ENCODE data around the genes CAPN14, NLRC4 and BIRC6.

DNA sequence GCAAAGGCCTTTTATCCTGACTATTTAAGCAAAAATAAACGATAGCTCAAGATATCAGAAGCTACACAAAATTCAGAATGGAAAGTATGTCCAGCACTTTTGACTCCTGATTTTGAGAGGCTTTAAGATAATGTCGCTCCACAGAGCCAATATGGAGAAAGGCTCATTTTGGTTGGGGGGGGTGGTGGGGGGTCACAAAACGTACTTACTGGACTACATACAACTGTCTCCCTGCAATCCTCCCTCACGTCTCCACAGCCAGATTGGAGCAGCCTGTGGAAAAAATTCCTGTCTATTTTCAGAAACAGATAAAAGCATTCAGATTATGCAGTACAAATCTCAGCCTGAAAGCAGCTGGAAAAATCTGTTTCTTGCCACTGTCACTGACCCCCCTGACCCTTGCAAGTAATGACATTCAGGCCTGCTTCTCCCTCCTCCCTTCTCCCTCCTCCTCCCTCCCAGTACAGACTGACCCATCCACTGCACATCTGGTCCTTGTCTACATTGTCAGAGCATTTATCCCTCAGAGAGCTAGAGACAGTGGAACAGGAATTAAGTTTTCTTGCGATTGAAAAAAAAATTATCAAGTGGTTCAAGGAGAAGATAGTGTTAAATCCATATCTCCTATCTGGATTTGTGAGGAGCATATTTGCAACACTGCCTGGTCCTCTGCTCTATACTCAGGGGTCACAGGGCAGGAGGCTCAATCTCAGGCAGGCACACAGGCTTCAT lies 34.7 kb upstream of the LCLAT1 start:
- PRO-cap = no peak
- RRBS = no CpG with 5 or more reads among the region's 5 CpGs

DNA sequence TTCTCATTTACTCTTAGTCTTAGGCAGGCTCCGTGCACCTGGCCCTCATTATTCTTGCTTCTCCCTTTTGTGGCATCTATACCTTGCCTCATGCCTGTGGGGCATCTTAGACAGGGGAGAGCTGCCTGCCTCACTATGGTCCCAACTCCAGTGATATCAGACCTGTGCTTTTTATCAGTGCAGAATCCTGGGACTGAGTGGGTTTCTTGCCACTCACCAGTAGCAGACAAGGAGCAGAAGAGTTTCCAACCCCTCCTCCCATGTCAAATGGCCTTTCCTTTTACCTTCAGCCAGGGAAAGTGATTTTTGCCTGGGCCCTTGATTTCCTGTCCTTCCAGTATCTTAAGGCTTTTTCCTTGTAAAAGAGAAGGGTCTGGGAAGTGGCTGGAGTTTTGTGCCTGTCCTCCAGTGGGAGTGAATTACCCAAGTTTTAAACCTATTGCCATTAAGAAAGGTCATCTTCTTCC lies 136.4 kb downstream of the CAPN13 start:
- PRO-cap = no peak
- RRBS = no CpG with 5 or more reads among the region's 1 CpG

- PRO-cap = no peak
- RRBS = 5% methylated on average over 2 of the region's 9 CpGs
These were observed 51.1 kb downstream of the CAPN13 start for GRCh38 chr2:30756076-30756657.

DNA sequence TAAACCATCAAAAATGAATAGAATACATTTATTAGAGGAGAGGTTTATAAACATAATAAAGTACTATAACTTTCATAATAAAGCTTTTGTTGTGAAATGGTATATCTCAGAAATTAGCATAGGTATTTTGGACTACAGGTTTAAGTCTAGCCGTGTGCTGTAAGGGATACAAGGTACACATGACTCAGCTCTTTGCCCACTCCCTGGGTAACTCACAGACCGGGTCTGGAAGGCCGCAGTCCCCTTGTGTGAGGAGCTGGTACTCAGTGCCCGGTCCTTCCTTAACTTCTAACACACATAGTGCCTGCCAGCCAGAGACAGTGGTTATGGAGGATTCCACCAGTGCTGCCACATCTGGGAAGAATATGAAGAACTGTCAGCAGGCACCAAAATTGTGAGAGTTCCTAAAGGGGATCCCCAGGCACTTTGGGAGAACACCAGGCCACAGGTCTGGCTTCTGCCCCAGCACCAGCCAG lies 29.2 kb downstream of the CAPN13 start:
- PRO-cap = no peak
- RRBS = 37% methylated on average over 3 of the region's 4 CpGs

- PRO-cap = no peak
- RRBS = no CpG with 5 or more reads among the region's 4 CpGs
These were observed at the start of gene CAPN14 for GRCh38 chr2:31217451-31217732. Gene CAPN14 (minus strand): TSS chr2:31217515.

GRCh38 chr2:31430092-31430470 lies 15.5 kb upstream of the XDH start:
- PRO-cap = no peak
- RRBS = no CpG with 5 or more reads among the region's 4 CpGs

DNA sequence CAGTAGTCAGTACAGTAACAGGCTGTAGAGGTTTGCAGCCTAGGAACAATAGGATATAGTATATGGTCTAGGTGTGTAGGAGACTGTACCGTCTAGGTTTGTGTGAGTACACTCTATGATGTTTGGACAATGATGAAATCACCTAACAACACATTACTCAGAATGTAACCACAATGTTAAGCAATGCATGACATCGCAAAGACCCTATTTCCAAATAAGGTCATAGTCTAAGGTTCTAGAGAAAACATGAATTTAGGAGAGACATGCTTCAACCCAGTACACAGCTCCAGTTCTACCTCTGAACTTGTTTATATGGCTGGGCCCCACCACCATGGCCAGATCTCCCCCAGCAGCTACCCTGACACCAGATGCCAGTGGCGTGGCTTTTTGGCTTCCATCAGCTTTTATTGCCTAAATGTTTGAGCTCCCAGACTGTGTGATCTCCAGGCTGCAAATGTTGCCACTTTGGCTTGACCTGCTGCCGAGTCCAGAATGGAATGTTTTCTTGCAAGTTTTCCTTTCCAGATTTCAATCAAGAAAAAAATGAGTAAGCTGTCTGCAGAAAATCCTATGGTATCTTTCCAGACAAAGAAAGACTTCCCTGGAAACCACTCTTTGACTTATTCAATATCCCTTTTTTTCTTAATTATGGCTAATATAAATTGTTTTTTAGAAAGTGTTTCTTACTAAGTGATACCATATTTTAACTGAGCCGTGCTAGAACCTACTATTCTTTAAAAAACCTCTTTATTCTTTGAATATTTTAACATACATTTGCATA lies 21.8 kb downstream of the SRD5A2 start:
- PRO-cap = bidirectional peak, plus-strand start at position 250 of the sequence, minus-strand start at position 87 of the sequence; bidirectional peak, plus-strand start at position 463 of the sequence, minus-strand start at position 459 of the sequence; bidirectional peak, plus-strand start at position 531 of the sequence, minus-strand start at position 494 of the sequence
- RRBS = no CpG with 5 or more reads among the region's 5 CpGs

DNA sequence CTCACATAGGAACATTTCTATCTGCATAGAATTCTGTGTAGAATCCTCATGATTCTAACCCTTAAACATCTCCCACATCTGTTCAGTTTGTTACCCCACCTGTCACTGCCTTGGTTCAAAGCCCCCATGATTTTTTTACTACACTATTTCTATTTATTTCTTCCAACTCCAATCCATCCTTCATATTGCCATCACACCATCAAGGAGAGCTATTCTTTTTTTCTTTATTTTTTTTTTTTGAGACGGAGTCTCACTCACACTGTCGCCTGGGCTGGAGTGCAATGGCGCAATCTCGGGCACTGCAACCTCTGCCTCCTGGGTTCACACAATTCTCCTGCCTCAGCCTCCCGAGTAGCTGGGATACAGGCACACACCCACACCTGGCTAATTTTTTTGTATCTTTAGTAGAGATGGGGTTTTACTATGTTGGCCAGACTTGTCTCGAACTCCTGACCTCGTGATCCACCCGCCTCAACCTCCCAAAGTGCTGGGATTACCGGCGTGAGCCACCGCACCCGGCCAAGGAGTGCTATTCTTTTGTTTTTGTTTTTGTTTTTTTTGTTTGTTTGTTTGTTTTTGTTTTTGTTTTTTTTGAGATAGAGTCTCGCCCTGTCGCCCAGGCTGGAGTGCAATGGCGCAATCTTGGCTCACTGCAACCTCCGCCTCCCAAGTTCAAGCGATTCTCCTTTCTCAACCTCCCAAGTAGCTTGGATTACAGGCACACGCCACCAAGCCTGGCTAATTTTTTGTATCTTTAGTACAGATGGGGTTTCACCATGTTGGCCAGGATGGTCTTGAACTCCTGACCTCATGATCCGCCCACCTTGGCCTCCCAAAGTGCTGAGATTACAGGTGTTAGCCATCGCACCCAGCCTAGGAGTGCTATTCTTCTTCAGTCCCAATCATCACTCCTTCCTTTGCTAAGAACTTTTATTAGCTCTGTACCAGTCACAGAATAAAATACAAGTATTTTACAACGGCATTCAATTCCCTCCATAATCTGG lies 104.8 kb downstream of the MEMO1 start:
- PRO-cap = no peak
- RRBS = no CpG with 5 or more reads among the region's 21 CpGs

DNA sequence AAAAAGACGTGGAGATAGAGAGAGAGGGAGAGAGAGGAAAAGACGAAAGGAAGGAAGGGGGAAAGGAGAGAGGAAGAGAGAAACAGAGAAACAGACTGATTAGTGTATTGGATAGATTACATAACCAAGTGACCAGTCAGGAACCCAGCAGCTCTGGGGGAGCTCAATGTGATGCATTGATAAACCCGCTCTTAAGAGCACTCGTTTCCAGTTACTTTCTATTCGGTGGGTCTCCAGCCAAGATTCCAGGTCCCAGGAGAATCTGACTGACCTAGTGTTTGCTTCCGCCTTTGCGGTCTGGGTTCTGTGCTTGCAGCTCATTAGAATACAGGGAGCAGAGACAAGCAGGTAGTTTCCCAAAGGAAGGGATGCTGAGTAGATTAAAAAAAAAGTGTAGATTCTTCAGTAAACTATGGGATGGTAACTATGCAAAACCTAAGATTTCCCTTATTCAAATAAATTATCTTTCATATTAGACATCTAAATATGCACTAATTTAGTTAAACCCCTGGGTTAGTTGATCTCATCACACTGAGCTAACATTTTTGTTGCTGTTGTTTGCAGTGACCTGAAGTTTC lies 866 bp upstream of the SPAST start:
- PRO-cap = no peak
- RRBS = no CpG with 5 or more reads among the region's 7 CpGs

GRCh38 chr2:32264663-32265194 lies at the start of gene NLRC4:
Gene NLRC4 (minus strand): TSS chr2:32264886.
- PRO-cap = no peak
- RRBS = no CpG with 5 or more reads among the region's 4 CpGs

DNA sequence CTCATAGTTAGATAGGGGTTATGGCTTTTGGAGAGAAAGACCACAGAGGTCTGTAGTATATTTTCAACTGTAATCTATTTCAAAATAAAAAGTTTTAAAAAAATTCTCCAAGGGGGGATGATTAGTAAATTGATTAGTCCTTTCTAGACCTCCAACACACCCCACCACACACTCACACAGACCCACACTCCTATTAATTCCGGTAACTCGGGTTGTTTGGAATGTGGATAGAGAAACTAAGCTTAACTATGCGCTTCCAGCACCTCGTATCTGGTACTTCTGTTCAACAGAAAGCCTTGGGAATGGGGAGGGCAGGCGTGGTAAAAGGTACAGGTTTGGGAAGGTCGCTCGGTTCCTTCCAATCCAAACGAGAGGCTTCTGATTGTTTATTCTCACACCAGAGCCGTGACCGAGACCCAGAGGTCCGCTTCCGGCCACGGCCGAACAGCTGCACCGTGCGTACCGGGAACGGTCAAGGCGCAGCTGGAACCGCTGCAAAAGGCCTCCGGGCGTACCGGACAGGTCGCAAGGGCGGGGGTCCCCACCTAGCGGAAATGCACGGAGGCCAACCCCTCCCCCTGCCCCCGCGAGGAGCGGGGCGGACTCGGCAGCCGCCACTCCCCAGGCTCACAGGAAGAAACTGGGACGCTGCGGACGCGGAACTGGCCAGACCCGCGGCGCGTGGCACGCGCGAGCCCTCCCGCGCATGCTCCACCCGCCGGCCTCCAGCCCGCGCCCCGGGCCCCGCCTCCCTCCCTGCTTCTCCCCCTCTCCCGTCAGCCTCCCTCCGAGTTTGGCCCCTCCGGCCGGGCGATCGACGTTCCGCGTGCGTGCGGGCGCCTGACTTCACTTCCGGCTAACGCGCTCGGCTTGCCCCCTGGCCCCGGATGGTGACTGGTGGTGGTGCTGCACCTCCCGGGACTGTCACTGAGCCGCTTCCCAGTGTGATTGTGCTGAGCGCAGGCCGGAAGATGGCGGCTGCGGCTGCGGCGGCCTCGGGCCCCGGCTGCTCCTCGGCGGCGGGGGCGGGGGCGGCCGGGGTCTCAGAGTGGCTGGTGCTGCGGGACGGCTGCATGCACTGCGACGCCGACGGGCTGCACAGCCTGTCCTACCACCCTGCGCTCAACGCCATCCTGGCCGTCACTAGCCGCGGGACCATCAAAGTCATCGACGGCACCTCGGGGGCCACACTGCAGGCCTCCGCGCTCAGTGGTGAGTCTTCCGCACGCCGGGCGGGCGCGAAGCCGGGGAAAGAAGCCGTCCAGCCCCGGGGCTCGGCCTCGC lies at the start of gene BIRC6:
BIRC6 (plus strand) TSS at position 749 of the 1,284 bp plus-strand sequence.
- PRO-cap = bidirectional peak, plus-strand start at position 939 of the sequence, minus-strand start at position 642 of the sequence
- RRBS = under 1% methylated on average over 31 of the region's 112 CpGs

DNA sequence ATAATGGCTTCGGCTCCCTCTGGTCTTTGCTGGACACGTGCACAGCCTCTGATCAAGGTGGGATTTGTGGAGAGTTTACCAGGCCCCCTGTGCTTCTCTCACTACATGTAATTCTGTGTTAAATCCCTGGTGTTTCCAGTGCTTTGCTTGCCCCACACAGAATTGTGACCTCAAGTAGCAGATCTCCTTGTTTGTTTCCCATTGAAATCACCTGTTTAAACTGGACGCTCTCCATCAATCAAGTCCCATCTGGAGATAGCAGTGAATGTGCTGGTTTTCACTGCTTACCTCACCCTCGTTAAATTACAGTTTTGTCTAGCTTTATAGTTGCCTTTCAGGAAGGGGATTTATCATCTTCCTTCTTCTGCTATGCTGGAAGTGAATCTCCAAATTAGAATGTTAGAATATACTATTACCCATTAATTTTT lies 71.4 kb downstream of the BIRC6 start:
- PRO-cap = no peak
- RRBS = no CpG with 5 or more reads among the region's 4 CpGs

DNA sequence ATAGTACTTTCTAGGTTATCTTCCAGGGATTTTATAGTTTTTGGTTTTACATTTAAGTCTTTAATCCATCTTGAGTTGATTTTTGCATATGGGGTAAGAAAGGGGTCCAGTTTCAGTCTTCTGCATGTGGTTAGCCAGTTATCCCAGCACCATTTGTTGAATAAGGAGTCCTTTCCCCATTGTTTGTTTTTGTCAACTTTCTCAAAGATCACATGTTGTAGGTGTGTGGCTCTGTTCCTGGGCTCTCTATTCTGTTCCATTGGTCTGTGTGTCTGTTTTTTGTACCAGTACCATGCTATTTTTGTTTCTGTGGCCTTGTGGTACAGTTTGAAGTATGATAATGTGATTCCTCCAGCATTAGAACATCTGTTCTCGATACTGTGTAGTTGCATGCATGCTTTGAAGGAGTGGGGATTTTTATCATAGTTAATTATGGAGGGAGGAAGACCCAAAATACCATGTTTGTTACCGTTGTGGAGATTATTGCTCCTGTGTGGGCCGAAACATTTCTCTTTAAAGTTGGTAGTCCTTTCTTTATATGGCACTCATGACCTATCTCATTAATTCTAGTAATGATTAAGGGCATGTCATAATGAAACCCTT lies 87.4 kb downstream of the TTC27 start:
- PRO-cap = no peak
- RRBS = no CpG with 5 or more reads among the region's 3 CpGs

GRCh38 chr2:32756119-32756376 lies 128.2 kb downstream of the TTC27 start:
- PRO-cap = no peak
- RRBS = no CpG with 5 or more reads among the region's 6 CpGs

DNA sequence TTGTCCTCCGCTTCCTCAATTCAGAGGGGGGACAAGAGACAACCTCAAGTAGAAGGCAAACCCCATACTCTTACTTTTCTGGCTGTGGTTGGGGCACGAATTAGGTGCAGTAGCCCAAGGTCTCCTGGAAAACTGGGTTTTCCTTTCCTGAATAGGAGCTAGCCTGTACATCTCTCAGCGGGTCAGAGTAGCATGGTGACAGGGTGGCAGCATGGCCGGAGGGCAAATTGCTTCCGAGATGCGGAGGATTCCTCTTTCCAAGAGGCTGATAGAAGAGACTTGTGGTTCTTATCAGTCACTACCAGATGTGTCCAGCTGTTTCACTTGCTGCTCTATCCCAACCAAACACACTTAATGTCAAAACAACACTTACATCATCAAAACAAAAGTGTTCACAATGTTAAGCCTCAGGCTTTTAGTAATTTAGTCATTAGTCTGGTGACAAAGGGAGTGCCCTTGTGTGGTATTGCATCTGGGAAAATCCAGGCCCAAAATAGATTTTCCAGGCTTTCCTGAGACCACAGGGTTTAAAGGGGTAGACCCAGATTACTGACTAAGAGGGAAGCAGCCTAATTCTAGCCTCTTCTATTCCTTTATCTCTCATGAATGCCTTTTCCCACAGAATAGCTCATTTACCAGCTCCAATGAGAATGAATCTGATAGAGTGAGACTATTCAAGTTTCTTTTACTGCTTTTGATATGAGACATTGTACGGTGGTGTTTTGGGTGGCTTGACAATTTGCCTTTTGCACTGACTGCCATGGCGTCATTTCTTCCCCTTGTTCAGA lies 162.0 kb downstream of the LTBP1 start:
- PRO-cap = no peak
- RRBS = no CpG with 5 or more reads among the region's 8 CpGs

DNA sequence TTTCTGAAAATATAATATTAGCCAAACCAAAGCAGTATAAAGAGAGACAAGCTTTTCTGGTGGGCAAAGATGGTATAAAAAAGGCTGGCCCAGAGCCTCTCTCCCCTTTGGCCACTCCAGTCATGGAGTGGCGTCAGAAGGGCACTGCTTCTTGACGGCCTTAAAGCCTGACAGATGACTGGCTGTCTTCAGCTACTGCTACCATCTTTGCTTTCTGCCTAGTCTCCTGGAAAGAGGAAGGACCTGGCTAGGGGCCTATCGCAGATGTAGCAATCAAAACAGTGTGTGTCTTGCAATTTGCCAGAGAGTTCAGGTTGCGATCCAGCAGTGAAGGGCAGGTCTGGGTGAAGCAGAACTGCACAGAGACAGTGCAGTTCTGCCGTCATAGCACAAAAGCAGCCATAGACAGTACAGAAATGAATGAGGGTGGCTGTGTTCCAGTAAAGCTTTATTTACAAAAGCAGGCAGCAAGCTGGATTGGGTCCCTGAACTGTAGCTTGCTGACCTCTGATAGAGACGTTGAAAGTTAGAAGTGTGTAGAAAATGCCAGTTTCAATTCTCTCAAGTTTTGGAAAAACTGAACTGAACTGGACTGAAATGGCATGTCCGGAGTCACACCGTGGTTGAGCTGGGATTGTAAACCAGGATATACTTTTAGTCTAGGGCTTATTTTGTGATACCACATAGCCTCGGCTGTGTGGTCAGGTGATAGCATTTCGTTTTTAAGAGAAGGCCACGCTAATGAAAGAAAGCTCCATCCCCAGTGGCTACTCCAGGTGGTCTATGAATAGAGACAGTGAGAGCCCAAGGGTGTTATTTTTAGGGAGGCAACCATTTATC lies 186.7 kb downstream of the LTBP1 start:
- PRO-cap = no peak
- RRBS = no CpG with 5 or more reads among the region's 11 CpGs

DNA sequence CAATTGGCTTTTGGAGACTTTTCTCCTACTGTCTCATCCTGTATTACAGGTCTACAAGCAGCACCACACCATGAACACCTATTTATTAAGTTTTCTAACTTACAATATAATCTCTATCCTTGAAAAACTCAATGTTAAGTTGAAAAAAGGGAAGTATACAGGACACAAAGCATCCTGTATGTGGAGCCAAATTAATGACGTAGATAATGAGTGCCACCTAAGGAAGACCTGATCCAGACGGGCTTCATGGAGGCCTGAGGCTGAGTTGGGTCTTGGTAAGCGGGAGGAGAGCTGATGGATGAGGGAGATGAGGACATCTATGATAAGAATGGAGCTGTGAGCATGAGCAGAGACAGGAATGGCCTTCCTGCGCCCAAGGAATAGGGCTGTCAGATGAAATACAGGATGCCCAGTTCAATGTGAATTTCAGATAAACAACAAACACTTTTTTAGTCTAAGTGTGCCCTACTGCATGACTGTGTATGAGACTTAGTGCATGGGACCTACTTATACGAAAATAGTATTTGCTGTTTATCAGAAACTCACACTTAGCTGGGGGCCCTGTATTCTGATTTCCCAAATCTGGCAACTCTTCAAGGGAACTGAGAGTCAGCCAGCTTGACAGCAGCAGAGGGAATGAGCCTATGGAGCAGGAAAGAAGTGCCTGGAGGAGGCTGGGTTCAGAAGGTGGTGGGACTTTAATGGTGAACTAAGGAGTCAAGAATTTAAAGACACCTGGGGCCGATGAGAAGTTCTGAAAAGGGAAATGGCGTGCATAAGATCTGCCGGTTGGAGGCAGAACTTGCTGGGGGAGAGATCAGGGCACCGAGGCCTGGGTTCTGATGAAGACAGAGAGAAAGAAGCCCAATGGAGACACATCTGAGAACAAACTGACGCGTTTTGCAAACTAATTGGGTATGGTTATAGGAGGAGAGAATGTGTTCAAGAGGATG lies 37.1 kb upstream of the RASGRP3 start:
- PRO-cap = no peak
- RRBS = no CpG with 5 or more reads among the region's 11 CpGs

DNA sequence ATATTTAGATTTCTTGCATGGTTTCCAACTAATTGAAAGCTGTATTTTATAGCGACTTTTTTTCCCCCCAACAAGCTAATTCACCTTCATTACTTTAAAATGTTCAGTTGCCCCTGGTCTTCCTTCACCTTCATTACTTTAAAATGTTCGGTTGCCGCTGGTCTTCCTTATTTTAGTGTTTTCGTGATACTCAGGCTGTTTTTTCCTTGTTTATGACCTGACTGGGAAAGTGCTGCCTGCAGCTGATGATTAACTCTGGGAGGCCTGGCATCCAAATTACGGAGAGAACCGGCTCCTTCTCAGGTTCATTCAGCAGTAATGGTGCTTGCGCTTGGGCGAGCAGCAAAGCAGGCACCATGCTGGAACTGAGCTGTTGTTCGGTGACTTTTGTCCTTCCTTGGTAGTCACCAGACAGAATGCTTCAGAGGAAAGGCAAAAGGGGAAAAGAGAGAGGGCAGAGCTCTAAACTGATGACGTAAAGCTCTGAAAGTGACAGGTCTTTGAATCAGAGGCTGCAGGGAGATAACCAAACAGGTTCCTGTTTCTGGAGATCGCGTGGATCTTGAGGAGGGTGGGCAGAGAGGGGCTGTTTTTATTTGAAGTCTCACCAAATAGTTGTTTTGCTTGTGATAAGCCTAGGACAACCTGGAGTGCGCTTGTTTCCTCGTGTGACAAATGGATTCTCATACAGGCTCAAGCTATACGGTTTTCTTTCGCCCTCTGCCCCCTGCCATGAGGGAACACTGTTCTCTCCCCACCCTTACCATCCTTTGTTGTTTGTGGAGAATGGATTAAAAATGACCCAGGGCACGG lies 1.0 kb downstream of the RASGRP3 start:
- PRO-cap = no peak
- RRBS = no CpG with 5 or more reads among the region's 17 CpGs

GRCh38 chr2:33727675-33728340 lies 128.7 kb upstream of the FAM98A start:
- PRO-cap = no peak
- RRBS = 78% methylated on average over 5 of the region's 31 CpGs

GRCh38 chr2:36097313-36097832 lies 258.2 kb upstream of the CRIM1 start:
- PRO-cap = no peak
- RRBS = no CpG with 5 or more reads among the region's 6 CpGs